Gastrocnemius medialis (tissue), 3 donors: Measurements from ENCODE around the gene HTT.

DNA sequence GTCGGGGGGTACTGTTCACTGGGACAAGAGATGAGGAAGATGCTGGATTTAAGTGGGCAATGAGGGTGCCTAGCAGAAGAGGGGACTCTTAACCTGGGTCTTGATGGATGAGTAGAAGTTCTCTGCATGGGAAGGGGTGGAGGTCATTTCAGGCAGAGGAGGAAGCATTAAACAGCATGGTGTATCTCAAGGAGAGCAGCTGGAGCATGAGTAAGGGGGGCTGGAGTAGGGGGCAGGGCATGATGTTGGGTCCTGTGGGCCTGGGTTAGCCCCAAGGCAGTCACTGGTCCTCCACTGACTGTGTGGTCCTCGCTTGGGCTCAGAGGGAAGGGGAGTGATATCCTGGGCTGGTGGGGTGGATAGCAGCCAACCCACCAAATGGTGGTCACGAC lies 24.0 kb upstream of the ADD1 start:
- PRO-cap: no peak
- RAMPAGE, long total RNA, 3 experiments: no peak in any of the 3 experiments

GRCh38 chr4:2837286-2837774 lies 6.3 kb upstream of the ADD1 start:
- PRO-cap: no peak
- RAMPAGE, long total RNA, 3 experiments: no peak in any of the 3 experiments

DNA sequence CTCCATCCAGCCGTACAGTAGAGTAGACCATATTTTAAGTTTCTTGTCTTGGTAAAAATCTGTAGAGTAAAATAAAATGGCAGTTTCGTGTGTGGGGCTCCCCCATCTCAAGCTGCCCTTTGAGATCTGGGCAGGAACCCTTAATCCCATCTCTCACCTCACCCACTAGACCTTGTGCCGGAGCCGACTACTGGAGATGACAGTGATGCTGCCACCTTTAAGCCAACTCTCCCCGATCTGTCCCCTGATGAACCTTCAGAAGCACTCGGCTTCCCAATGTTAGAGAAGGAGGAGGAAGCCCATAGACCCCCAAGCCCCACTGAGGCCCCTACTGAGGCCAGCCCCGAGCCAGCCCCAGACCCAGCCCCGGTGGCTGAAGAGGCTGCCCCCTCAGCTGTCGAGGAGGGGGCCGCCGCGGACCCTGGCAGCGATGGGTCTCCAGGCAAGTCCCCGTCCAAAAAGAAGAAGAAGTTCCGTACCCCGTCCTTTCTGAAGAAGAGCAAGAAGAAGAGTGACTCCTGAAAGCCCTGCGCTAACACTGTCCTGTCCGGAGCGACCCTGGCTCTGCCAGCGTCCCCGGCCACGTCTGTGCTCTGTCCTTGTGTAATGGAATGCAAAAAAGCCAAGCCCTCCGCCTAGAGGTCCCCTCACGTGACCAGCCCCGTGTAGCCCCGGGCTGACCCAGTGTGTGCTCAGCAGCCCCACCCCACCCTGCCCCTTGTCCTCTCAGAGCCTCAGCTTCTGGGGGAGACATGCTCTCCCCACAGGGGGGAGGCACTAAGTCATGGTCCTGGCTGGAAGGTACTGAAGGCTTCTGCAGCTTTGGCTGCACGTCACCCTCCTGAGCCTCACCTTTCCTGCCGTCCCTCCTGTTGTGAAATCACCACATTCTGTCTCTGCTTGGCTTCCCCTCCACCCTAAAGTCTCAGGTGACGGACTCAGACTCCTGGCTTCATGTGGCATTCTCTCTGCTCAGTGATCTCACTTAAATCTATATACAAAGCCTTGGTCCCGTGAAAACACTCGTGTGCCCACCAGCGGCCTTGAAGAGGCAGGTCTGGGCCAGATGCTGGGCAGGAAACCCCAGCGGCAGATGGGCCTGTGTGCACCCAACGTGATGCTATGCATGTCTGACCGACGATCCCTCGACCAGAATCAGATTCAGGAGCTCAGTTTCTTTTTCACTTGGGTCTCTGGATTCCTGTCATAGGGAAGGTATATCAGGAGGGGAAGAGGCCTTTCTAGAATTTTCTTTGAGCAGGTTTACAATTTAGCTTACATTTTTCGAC lies 6.2 kb downstream of the MFSD10 start:
- PRO-cap: no peak
- RAMPAGE, long total RNA, 3 experiments: no peak in any of the 3 experiments

DNA sequence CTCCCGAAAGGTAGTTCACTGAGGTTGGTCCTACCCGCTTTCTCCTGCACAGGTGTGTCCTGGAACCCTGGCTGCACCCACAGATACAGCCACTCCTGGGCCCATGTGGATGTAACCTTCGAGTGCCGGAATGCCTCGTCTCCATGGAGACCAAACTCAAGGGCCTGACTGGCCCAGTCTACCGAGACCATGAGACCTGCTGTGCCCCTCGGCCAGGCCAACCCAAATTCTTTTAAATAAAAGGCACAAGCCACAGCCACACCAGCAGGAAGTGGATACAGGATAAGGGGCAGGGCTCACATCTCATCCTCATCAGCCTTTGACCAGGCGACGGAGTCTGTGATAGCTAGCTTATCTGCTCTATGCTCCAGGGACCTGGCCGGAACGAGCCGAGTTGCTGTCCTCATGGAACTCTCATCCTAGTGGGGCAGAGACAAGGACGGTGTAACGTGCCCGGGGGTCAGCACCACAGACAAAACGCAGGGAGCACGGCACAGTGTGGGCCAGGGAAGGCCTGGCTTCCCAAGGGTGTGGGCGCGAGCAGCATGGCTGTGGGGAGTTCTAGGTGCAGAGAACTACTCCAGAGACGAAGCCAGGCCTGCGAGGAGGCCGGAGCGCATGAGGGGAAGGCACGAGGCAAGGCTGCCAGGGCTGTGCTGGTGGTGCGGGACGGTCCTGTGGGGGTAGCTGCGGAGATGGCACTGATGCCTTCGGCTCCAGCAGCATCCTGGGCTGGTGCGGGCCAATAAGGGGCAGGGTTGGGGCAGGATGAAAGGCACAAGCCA lies 5.8 kb upstream of the MFSD10 start:
- PRO-cap: no peak
- RAMPAGE, long total RNA, 3 experiments: no peak in any of the 3 experiments

DNA sequence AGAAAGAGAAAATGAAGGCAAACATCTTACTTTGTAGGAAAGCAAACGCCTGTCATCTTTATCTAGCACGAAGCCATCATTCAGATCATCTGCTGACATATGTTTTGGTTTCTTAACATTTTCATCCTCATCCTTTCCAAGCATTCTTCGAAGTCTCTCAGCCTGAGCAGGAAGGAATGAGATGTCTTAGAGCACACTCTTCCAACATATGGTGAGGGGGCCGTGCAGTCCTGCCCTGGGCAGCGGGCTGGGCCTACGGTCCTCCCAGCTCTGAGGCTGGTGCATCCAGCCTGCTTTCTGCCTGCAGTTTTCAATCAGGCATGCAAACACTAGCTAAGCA lies 12.2 kb downstream of the NOP14 start:
- PRO-cap: no peak
- RAMPAGE, long total RNA, 3 experiments: no peak in any of the 3 experiments

- PRO-cap: no peak
- RAMPAGE, long total RNA, 3 experiments: no peak in any of the 3 experiments
Measured at GRCh38 chr4:2956627-2957010, 6.6 kb downstream of the NOP14 start.

- PRO-cap: unidirectional peak, plus-strand start at chr4:3074407; bidirectional peak, plus-strand start at chr4:3074690, minus-strand start at chr4:3074622
- RAMPAGE, long total RNA, 3 experiments: start-site peak on the plus strand in 2 of 3 experiments, at chr4:3074660-3074698 at its widest, 45 to 51 reads per replicate
Measured at GRCh38 chr4:3074290-3074794, at the start of gene HTT. Gene HTT, plus strand, starts transcription at chr4:3074681.

DNA sequence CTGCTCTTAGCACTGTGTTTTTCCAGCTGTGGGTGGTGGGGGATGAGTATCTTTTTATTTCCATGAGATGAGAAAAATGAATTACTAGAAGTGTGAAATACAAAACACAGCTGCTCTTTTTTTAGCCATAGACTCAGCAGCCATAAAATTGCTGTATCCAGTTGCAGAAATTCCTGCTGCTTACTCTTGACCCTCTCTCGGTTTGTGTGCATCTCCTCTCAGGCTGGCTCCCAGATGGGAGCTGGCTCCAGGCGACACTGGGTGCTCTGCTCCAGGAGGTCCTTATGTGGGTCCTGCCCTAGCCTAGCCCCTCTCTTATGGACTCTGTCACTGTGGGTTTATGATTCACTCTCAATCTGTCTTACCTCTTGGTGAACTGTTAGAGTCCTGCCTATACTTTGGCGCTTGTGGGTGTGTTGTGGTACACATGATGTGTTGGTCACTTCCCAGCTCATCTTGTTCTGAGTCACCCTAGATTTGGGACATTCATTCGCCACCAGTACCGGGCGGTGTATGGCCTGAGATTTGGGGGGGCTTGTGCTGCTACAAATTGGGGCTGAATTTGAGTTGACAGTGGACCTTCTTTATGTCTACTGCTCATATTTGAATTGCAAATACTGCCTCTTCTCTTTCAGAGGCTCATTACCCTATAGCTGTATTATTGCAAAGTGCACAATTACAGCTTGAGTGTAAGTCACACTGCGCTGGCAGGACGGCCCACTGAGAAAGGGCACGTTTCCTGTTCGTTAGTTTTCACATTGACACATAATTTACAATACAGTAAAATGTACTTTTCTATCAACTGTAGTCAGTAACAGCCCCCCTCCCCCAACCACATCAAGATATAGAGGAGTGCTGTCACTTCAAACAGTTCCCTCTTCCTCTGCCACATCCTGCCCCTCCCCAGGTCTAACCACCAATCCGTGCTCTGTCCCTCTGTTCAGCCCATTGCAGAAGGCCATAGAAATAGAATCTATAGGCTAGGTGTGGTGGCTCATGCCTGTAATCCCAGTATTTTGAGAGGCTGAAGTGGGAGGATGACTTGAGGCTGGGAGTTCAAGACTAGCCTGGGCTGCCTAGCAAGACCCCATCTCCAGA lies 46.9 kb upstream of the MSANTD1 start:
- PRO-cap: unidirectional peak, plus-strand start at position 221 of the sequence; bidirectional peak, plus-strand start at position 485 of the sequence, minus-strand start at position 288 of the sequence
- RAMPAGE, long total RNA, 3 experiments: no peak in any of the 3 experiments

GRCh38 chr4:3226506-3226947 lies 22.4 kb upstream of the MSANTD1 start:
- PRO-cap: no peak
- RAMPAGE, long total RNA, 3 experiments: no peak in any of the 3 experiments

DNA sequence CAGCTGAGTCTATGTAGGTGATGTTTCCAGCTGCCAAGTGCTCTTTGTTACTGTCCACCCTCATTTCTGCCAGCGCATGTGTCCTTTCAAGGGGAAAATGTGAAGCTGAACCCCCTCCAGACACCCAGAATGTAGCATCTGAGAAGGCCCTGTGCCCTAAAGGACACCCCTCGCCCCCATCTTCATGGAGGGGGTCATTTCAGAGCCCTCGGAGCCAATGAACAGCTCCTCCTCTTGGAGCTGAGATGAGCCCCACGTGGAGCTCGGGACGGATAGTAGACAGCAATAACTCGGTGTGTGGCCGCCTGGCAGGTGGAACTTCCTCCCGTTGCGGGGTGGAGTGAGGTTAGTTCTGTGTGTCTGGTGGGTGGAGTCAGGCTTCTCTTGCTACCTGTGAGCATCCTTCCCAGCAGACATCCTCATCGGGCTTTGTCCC lies 6.1 kb upstream of the MSANTD1 start:
- PRO-cap: no peak
- RAMPAGE, long total RNA, 3 experiments: no peak in any of the 3 experiments

DNA sequence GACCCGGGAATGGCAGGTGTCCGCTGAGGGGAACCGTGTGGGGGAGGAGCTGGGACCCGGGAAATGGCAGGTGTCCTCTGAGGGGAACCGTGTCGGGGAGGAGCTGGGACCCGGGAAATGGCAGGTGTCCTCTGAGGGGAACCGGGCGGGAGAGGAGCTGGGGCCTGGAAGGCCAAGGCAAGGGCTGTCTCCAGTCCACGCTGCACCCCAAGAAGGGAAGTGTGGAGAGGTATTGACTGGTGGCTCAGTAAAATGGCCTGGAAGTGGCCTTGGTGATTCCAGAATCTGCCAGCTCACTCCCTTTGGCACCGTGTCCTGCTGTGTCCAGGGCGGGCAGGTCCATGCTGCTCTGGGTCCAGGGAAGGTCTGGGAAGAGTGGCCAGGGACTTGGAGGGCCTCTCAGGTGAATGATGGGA lies 17.4 kb downstream of the RGS12 start:
- PRO-cap: no peak
- RAMPAGE, long total RNA, 3 experiments: no peak in any of the 3 experiments

DNA sequence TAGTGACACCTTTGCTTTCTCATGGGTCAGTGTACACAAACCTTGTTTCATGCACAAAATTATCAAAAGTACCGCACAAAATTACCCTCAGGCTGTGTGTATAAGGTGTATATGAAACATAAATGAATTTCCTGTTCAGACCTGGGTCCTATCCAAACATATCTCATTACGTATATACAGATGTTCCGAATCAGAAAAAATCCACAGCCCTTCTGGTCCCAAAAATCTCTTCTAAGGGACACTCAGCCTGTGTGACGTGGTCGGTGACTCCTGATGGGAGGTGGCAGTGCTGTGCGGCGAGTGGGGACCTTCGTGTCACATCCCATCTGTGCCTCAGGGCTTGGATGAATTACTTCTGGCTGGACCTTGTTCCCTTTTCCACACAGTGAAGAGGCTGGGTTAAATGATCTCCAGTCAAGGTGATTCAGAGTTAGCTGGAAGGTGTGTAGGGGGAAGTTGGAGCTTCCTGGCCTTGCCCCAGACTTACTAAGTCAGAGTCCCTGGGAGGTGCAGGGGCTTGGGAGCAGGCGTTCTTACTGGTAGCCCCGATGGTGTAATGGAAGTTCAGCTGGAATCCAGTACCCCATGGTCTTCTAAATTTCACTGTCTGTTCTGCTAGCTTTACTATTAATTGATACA lies 18.9 kb downstream of the RGS12 start:
- PRO-cap: no peak
- RAMPAGE, long total RNA, 3 experiments: no peak in any of the 3 experiments

- PRO-cap: no peak
- RAMPAGE, long total RNA, 3 experiments: no peak in any of the 3 experiments
Measured at GRCh38 chr4:3316167-3316549, 23.3 kb downstream of the RGS12 start.

DNA sequence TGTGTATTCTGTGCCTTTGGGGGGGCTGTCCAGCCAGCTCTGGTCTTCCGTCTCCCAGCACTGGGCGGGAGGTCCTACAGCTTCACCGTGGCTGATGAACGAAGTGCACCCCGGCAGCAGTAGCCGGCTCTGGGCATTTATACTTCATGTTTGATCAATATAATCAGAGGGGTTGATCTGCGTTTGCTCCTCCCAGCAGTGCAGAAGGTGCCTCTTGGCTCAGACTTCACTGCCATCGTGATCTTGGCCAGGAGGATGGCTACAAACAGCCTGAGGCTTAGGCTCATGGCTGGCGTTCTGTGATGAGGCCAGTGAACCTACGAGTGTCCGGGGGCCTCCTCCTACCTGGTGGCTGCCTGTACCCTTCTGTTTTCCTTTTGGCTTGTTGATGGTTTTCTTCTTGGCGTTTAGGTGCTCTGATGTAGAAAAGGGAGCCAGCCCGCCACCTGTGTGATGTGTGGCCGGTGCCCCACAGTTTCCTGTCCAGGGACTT lies 31.3 kb upstream of the HGFAC start:
- PRO-cap: no peak
- RAMPAGE, long total RNA, 3 experiments: no peak in any of the 3 experiments

- PRO-cap: no peak
- RAMPAGE, long total RNA, 3 experiments: no peak in any of the 3 experiments
Measured at GRCh38 chr4:3526500-3526982, 5.7 kb downstream of the LRPAP1 start.

- PRO-cap: no peak
- RAMPAGE, long total RNA, 3 experiments: no peak in any of the 3 experiments
Measured at GRCh38 chr4:4032732-4033579, 193.8 kb downstream of the OTOP1 start.

DNA sequence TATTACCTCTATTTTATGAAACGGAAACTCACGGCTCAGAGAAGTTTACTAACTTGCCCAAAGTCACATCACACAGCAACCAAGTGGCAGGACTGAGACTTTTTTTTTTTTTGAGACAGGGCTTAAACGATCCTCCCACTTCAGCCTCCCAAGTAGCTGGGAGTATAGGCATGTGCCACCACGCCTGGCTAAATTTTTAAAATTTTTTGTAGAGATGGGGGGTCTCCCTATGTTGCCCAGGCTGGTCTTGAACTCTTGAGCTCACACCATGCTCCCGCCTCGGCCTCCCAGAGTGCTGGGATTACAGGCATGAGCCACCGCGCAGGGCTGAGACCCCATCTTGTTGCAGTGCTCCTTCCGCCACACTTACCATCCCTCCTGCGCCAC lies 34.3 kb downstream of the NSG1 start:
- PRO-cap: no peak
- RAMPAGE, long total RNA, 3 experiments: no peak in any of the 3 experiments

DNA sequence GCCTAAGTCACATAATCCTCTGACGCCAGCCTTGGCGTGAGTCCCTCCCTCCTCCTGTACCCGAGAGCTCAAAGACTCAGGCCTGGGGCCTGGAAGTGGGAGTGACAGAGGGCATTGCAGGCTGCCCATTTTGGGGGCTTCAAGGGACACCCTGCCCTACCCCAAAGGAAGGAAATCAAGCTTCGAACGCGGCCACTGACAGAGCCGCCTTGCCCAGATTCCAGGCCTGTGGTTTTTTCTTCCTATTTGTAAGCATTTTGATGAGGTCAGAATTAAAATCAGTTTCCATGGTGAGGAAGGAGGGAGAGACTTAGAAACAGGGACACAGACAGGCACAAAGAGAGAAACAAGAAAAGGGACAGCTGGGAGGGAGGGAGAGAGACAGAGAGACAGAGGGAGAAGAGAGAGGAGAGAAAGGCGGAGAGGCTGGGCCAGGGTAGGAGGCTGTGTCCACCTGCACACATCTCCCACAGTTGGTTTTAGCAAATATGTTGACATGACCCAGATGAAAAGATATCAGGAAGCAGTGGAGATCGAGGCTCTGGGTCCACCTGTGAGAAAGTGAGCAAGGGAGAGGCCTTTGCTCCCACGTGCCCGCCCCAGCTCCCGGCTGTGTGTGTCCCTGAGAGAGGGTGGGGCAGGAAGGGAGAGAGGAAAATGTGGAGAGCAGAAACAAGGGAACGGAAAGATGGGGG lies 20.8 kb upstream of the MSX1 start:
- PRO-cap: no peak
- RAMPAGE, long total RNA, 3 experiments: no peak in any of the 3 experiments

DNA sequence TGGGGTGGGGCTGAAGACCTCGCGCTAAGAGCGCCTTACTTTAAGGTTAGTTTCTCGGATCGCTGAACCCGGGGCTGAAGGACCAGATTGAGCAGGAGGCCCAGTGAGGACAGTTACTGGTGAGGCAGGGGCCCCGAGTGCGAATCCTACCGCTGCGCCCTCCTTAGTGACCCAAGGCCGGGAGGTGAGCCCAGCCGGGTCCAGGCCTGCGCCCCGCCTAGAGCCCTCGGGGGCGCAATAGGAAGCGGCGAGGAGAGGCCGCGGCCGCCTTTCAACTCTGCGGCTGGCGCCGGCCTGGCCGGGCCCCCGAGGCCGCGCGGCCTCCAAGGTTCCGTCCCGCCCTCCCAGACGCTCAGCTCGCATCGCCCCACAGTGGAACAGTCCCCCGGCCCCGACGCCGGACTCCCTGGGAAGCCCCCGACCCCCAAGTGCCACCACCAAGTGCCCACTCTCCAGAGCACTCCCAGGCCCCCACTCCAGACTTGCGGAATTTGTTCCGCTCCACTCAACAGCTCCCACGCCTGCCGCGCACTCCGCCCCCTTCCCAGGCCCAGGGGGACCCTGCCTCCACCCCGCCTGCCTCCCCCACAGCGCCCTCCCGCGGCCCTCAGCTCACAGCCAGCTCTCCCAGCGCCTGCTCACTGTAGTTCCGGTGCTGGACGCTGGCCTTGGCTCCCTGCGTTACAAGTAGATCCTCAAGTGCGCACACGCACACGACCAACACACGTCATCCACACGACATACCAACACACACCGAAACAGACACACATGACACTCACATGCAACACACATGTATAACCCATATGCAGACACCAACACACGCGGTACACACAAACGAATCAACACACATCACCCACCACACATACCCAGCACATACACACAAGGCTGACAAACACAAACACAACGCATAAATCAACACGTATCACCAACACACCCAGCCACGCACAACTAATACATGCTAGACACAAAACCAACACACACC lies 7.9 kb downstream of the MSX1 start:
- PRO-cap: no peak
- RAMPAGE, long total RNA, 3 experiments: no peak in any of the 3 experiments

- PRO-cap: no peak
- RAMPAGE, long total RNA, 3 experiments: no peak in any of the 3 experiments
Measured at GRCh38 chr4:4959234-4959619, 60.0 kb downstream of the CYTL1 start.